Frontal cortex (tissue), 2 donors: ENCODE measurements around a stretch of chr10.

DNA sequence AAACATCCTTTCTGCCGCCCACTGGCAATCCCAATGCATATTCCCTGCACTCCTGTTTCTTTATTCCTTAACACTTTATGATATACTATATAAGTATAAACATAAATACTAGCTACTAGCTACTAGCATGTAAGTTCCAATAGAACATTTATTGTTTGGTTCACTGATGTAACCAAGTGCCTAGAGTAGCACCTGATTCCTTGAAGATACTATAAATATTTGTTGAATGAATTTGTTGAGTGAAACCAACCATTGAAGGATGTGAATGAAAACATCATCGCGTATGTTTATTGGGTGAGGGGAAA, 5.0 kb downstream of the CCNY start:
- RAMPAGE, long total RNA, result no peak

DNA sequence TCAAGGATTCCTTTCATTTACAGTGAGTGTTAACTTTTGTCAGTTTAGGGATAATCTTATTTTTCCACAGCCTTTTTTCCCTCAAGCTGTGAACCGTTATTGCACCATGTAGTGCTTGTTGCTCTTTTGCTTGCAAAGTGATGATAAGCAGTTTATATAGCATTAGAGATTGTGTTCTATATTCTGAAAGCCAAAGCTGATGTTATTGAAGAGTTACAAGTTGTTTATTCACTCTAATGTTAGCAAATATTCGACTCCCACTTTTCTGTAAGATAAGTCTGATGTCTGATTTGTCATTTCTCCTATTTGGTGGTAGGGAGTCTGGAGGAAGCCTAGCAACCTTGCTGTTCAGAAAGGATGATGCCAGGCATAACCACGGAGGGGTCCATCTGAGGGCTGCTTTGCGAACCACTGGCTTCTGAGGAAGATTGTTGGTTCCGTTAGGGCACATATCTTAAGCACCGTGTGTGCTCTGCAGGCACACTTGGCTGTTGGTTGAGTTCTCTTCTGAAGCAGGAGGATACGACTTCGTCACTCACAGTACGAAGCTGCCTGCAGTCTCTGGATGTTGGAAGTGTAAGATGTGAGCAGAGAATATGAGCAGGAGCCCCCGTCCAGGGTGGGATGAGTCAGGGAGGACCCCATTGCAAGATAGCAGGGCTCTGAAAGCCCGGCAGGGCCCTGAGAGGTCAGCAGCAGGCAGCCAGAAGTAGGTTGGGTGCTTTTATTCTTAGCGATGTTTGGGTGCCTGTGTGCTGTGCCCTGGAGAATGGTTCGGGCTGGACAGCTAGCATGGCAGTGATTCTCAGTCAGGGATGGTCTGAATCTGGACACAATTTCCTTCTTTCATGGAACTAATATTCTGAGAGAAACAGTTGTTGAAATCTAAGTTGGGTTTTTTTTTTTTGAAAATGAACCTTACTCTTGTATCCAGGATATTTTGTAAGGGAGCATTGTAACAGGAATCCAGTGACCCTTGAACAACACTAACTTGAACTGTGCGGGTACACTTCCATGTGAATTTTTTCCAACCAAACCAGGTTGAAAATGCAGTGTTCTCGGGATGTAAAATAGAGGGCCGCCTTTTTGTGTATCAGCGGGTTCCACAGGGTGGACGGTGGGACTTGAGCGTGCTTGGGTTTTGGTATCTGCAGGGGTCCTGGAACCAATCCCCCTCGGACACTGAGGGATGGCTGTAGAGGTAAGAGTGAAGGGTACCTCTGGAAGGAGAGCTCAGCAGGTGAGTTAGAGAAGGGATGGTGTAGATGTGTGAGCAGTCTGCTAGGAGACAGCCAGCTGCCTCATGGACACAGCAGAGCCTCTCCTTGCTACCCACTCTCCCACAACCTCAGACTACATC, 12.2 kb downstream of the CCNY start:
- RAMPAGE, long total RNA, result no peak

DNA sequence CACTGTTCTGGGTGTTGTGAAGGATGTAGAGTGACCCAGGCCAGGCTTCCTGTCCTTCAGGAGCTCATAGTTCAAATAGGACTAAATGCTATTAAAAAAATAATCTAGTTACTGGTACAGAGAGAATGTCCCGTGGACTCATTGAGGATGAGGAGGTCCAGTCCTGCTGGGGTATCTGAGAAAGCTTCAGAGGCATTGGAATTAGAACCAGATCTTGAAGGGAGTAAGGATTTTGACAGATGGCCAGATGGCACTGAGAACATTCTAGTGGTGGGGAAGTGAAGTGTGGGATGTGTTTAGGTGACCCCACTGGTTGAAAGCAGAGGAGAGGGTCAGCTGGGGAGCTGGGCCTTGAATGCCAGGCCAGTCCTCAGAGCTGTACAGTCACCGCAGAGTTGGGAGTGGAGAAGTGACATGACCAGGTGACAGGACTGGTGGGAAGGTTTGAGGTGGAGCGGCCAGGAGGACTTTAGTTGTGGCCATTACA, 56.1 kb downstream of the CCNY start:
- RAMPAGE, long total RNA, result no peak

DNA sequence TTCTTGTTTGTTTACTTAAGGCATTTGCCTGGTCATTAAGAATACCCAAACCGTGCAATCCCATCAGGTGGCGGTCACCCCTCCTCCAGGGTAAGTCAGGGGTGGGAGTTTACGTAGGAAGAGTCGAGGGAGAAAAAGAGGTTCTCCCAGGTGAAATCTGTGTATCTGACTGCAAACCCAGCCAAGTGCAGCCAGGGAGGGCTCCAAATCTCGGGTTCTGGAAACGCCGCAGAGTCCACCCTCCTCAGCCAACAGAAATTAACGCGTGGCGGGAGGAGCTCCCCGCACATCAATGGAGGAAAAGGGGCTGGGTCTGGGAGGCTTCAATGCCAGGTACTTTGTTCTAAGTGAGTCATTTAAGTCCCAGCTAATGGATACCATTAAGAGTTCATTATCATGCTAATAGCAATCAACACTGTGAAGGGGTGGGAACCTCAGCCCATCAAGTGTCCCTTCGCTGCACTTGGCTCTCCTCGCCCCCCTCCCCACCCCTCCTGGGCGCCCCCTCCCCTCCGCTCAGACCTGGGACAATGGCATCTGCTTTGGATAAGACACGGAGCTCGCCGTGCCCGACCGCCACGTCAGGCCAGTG, 3.2 kb downstream of the FZD8 start:
- RAMPAGE, long total RNA, result no peak

DNA sequence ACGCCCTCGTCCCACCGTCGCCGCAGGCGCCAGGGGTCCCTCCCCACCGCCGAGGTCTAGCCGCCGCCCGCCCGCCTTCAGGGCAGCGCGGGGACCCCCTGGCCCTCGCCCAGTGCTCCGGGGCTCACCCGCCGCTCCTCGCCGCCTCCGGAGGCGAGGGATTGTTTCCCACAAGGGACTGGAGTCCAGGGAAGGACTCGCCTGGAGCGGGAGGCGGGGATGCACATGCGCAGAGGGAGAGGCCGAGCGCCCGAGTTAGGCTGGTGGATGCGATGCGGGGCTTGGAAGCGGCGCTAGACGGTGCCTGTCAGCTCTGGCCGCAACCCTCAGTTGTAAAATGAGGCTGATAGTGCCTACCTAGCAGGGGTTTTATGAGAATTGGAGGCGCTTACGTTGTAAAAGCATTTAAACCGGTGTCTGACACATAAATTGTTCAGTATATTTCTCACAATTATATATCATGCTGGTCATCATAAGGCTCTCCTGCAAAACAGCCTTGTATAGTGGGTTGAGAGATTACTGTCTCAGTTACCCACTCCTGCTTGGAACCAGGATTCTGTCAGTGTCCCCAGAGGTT, 555 bp upstream of the ZNF248 start:
- RAMPAGE, long total RNA, result no peak

DNA sequence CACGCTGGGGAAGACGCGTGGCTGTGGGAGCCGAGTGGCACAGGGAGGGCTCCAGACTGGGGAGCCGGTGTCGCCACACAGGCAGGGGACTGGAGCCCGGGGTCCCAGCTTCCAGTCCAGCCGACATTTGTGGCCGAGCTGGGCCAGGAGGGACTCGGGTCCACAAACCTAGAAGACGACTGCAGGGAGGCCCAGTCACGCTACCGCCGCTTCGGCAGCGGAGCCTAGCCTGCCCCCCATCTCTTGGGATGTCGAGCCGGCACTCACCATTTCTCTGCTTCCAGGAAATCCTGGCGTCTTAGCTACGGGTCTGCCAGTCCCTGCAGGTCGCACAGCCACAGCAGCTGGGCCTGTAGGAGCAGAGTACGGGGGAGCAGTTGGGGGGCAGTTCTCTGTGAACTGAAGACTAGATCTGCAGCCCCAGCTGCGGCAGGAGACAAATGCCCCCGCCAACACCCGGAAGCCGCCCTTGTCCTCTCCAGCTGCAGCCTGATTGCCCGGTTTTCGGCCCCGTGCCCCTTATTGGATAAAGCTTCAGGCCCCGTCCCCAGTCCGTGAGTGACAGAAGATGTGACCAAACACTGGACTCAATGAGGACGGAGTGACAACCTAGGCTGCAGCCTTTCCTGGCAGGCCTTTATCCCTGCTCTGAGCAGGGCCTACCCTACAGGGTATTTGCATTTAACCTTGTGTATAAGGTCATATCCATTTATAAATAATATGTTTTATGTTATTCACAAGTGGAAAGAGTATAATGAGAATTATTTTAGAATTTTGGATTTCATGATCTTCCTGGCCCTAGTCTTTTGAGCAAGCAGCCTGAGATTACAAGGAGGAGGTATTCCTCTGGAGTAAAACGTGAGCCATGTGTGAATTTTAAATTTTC, 270.6 kb downstream of the ZNF33B start:
- RAMPAGE, long total RNA, result no peak

- RAMPAGE, long total RNA, result no peak
Observed at GRCh38 chr10:42513889-42514703, 124.3 kb downstream of the ZNF33B start.

GRCh38 chr10:42520354-42520822, 118.0 kb downstream of the ZNF33B start:
- RAMPAGE, long total RNA, result no peak

DNA sequence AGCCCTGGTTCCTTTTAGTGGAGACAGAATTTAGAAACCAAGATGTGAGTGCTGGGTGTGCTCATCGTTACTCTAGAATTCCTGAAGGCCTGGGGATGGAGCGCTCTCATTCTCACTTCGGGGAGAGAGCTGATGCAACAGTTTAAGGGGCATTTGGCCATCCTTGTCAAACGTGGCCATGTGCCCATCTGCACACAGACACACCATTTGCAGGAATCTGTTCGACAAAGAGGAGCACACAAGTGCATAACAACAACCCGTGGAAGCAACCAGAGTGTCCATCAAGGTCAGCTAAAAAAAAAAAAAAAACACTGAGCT, 23.1 kb upstream of the RET start:
- RAMPAGE, long total RNA, result no peak

DNA sequence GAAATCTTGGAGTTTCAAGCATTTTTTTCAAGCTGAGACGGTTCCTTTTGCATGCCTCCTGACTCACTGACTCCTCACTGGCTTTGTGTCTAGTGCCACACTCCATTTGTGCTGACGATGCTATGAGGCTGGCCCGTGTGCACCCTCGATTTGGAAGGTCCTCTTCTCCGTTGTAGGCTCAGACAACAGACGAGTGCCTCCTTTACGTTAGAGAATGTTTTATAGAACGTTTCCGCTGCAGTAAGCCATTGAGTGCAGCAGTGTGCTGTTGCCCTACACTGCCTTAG, 10.8 kb upstream of the CSGALNACT2 start:
- RAMPAGE, long total RNA, result no peak

- RAMPAGE, long total RNA, result no peak
Observed at GRCh38 chr10:43172309-43173371, 34.4 kb downstream of the CSGALNACT2 start.

- RAMPAGE, long total RNA, result no peak
Observed at GRCh38 chr10:43192921-43193384, 54.7 kb downstream of the CSGALNACT2 start.

GRCh38 chr10:43374765-43375043, 3.3 kb downstream of the FXYD4 start:
- RAMPAGE, long total RNA, result no peak

GRCh38 chr10:43453437-43454282, 16.7 kb downstream of the ZNF487 start:
- RAMPAGE, long total RNA, result no peak

- RAMPAGE, long total RNA, result no peak
Observed at GRCh38 chr10:43801747-43802136, 153.1 kb upstream of the ZNF32 start.

DNA sequence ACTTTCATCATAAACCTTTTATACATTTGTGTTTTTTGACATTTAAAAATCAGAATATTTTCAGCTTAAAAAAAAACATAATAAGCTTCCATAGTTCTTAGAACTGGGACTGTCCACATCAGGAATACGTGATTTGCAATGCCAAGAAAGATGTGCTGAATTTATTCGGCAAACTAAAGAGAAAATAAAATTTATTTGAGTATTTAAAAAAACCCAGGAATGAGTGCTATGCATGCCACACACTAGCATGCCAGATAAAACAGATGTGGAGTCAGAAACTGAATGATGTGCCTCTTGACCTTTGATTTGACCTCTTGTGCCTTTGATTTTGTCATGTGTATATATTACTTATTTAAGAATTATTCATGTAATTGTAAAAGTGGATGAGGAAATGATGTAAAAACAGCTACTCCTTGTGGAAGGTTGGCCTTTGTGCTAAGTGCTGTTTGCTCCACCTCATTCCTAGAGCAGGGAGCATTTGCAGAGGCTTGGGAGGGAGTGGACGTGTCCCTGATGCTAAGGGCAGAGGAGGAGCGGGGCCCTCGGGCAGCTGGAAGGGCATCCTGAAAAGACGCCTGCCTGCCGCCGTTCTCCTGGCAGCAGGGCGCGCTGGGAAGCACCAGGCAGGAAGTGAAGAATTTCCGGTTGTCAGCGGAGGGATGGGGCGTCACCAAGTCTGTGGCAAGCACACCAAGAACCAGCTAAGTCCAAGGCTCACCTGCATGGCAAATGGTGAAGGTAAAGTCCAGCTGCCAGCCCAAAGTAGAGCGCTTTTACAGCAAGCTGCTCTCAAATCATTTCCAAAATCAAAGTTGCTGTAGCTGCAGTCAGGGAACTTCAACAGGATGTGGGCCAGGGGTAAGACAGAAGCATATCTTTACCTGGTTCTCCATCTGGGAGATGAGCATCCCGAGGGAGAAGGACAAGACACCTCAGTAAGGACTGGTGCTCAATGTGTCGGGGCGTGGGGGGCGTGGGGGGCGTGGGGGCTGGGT, 197.6 kb upstream of the ZNF32 start:
- RAMPAGE, long total RNA, result no peak

- RAMPAGE, long total RNA, result no peak
Observed at GRCh38 chr10:44316192-44317282, 68.4 kb downstream of the CXCL12 start.

- RAMPAGE, long total RNA, result no peak
Observed at GRCh38 chr10:44386344-44386969, 1.6 kb upstream of the CXCL12 start.

GRCh38 chr10:44878562-44879042, 32.5 kb upstream of the TMEM72 start:
- RAMPAGE, long total RNA, result no peak

GRCh38 chr10:44879098-44880002, 31.8 kb upstream of the TMEM72 start:
- RAMPAGE, long total RNA, result no peak